Measurements from ENCODE around the genes ANKLE2 and ZNF268.

DNA sequence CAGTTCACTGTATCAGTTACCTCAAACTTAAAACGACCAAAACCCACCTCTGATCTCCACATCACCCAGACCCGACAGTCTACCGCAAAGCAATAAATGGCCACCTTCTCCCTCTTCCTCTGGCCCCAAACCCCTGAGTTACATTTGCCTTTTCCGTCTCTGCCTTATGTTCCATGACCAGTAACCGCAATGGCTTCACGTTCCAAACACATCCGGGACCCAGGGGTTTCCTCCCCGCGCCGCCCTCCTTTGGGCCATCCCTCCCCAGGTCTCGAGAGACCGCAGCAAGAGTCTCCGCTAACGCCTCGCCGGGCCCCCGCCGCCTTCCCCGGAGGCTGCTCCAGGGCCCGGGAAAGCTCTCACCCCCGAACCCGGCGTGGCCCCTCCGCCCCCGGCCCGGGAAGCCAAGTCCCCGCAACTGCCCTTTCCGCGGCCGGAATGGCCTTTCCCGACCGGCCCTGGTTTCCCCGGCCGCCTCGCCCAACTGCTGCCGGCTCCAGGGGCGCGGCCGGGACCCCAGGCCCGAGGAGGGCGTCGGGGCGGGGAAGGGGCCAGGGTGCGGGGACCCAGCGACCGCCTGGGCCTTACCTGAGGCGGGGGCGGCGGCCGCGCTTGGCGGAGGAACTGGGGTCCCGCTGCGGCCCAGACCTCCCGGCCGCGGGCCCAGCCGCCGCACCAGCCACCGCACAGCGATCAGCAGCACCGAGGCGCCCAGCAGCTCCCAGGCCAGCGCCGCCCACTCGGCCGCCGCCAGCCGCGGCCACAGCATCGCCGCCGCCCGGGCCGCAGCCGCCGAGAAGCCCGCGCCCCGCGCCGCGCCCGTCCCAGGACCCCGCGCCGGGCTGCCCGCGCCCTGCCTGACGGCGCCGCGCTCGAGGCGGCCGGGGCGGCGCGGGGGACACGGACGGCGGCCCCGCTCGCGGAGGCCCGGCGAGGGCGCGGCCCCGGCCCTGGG is at the start of gene ANKLE2:
TSS of gene ANKLE2 (minus strand) at position 803 of the 955 bp plus-strand sequence.
- RAMPAGE, long total RNA: no peak
- RRBS: 1% methylated on average over 47 of the region's 110 CpGs

- RAMPAGE, long total RNA: no peak
- RRBS: no CpG with 5 or more reads among the region's 13 CpGs
Measured at GRCh38 chr12:132782180-132782587, 20.6 kb upstream of the ANKLE2 start.

DNA sequence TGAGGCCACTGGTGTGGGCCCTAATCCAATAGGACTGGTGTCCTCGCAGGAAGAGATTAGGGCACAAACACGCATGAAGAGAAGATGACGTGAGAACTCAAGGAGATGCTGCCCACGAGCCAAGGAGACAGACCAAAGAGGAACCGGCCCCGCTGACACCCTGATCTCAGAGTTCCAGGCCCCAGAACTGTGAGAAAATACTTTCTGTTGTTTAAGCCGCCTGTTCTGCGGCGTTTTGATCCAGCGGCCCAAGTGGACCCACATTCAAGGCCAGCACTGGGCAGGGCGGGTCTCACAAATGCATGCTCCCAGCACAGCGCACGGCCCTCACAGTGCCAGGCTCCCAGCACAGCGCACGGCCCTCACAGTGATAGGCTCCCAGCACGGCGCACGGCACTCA is 6.8 kb upstream of the GOLGA3 start:
- RAMPAGE, long total RNA: no peak
- RRBS: no CpG with 5 or more reads among the region's 18 CpGs

- RAMPAGE, long total RNA: no peak
- RRBS: 95% methylated on average over 2 of the region's 18 CpGs
Measured at GRCh38 chr12:132872693-132873508, 14.5 kb downstream of the CHFR start.

- RAMPAGE, long total RNA: no peak
- RRBS: 4% methylated on average over 26 of the region's 71 CpGs
Measured at GRCh38 chr12:132907952-132908649, 20.7 kb upstream of the CHFR start.

DNA sequence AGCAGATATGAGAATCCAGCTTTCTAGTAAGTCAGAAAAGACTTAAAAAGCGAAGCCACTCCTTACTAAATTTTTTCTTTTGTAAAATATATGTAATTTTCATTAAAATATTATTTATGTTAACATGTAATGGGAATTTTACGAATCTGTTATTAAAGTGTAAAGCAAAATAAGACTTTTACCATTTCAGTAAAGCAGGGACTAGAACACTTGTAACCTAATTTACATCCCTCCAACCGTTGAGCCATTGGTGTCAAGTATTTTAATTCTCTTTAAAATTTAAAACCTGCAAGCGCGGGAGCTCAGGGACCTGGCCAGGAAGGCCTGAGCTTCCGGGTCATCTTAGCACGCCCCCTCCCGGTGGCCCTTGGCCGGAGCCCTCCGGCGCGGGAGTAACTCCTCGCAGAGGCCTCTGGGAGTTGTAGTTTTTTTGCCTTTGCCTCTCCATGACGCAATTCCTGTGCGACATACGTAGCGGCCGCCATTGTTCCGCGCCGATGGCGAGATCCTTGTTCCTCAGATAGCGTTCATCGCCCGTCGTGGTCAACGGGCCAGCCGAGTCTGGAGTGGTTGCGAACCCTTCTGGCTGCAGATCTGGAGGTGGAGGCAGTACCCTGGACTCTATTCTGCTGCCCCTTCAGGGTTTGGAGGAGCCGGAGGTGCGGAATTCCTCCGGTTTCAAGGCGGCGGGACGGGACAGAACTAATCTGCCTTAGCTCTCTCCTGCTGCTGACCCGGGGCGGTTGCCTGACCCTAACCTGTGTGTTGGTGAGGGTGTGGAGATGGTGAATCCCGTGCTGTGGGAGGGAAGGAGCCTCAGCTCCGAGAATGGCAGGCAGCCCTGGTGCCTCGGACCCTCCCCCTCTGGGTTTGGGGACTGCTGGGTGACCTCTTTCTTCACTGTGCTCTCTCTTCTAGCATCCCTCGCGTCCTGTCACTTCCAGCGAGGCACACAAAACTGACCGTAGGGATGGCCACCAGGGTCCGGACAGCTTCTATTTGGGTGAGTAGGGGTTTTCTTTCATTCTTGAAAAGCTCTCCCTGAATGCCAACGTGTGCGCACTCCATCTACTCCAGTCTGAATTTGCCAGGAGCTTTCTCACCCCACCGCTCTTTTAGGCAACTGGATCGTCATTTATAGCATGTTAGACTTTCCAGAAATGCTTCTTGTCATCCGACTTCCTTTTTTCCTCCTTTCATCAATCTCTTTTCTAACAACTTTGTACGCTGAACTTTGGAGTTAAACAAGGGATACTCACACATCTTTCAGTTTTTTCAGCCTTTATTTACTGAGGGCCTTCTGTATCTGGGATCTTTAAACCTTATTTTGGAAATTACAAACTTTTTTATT is at the start of gene ZNF268:
TSS of gene ZNF268 (plus strand) at position 468 of the 1,351 bp plus-strand sequence.
- RAMPAGE, long total RNA: no peak
- RRBS: 2% methylated on average over 5 of the region's 51 CpGs

All from hepatocyte (in vitro differentiated cells and primary cell).